Fibroblast of villous mesenchyme (primary cell): ENCODE results near the genes MAT2A and CHMP3.

DNA sequence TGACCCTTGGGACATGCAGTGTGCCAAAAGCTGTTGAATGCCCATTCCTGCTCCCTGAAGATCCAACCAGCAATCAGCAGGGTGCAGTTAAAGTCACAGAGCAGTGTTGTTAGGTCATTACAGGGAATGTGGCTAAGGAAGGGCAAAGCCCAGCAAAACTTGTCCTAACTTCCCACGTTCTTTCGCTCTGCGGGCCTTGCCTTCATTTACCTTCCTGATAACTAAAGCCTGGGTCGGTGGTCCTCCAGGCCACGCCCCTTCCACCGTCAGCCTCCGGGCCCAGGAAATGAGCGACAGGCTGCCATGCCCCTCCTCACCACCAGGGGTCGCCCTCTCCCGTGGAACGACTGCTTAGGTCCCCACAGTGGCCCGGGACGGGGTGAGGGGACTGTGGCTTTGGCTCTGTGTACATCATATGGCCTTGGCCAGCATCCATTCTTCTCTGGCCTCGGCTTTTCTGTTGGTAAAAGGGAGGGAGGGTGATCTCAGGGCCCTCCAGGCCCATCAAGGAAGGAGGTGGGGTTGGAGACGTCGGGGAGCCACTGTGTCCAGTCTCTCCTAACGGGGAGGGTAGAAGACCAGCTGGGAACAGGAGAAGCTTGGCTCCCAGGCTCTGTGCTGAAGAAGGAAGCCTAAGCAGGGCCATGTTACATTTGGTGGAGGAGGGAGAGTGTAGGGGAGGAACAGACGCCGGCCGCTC lies 2.1 kb downstream of the SH2D6 start:
- CAGE, long polyA plus RNA: no peak

GRCh38 chr2:85433079-85434442 lies 15.0 kb downstream of the SH2D6 start:
- CAGE, long polyA plus RNA: no peak

- CAGE, long polyA plus RNA: no peak
Observed at GRCh38 chr2:85468243-85469078, 49.9 kb downstream of the SH2D6 start.

- CAGE, long polyA plus RNA: start-site peak on the plus strand at chr2:85539165-85539170, 4,396 and 4,558 reads in 2 replicates
Observed at GRCh38 chr2:85538984-85539449, at the start of gene MAT2A. MAT2A (plus strand) TSS chr2:85539168.

GRCh38 chr2:85541562-85541830 lies 2.5 kb downstream of the MAT2A start:
- CAGE, long polyA plus RNA: no peak

- CAGE, long polyA plus RNA: no peak
Observed at GRCh38 chr2:85582377-85583013, 1.7 kb upstream of the VAMP5 start.

DNA sequence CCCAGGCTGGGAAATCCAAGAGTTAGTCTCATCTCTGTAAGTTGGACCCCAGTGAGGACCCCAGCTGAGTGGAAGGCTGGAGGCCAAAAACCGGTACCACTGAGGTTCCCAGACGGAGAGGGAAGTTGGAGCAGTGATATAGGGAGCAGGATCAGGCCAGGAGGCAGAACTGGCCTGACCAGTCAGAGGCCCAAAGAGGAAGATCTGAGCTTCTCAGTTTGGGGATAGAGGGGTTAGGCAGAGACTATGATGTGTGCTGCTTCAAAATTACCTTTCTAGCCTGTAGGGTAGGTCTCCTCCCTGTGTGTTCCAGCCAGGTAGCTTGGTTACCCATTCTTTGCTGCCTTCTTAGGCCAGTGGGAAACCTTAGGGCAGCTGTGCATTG lies 4.6 kb upstream of the RNF181 start:
- CAGE, long polyA plus RNA: no peak

- CAGE, long polyA plus RNA: no peak
Observed at GRCh38 chr2:85765042-85765932, 11.5 kb downstream of the ATOH8 start.

GRCh38 chr2:85861047-85861486 lies 27.7 kb downstream of the ST3GAL5 start:
- CAGE, long polyA plus RNA: no peak

GRCh38 chr2:85887106-85887333 lies 1.8 kb downstream of the ST3GAL5 start:
- CAGE, long polyA plus RNA: no peak

DNA sequence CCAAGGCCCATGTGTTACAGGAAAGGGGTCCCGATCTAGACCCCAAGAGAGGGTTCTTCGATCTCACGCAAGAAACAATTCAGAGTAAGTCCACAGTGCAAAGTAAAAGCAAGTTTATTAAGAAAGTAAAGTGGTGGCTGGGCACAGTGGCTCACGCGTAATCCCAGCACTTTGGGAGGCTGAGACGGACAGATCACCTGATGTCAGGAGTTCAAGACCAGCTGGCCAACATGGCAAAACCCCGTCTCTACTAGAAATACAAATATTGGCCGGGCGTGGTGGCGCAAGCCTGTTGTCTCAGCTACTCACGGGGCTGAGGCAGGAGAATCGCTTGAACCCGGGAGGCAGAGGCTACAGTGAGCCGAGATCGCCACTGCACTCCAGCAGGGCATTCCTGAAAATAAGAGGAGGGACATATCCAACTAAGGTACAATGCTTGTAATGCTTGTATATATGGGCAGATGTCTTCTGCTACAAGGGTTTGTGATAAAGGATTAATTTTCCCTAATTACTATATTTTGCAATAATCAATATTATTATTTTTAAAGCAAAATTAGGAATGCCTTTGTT lies 1.2 kb upstream of the ST3GAL5 start:
- CAGE, long polyA plus RNA: no peak

DNA sequence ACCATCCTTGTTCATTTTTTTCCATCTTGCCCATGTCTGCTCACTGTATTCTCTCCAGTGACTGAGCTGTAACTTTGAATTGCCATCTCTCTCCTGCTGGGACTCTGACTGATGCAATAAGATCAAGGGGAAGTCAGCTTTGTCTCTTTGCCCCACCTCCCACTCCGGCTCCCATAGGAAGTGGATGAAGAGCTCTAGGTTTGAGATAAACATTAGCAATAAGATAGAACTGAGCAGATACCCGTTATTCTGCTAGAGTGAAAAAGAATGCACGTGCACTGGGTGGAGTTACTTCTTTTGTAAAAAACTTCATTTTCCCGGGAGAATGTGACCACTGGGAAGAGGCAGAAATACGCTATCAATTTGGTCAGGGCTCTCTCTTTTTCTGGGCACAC lies 105.4 kb downstream of the POLR1A start:
- CAGE, long polyA plus RNA: no peak

DNA sequence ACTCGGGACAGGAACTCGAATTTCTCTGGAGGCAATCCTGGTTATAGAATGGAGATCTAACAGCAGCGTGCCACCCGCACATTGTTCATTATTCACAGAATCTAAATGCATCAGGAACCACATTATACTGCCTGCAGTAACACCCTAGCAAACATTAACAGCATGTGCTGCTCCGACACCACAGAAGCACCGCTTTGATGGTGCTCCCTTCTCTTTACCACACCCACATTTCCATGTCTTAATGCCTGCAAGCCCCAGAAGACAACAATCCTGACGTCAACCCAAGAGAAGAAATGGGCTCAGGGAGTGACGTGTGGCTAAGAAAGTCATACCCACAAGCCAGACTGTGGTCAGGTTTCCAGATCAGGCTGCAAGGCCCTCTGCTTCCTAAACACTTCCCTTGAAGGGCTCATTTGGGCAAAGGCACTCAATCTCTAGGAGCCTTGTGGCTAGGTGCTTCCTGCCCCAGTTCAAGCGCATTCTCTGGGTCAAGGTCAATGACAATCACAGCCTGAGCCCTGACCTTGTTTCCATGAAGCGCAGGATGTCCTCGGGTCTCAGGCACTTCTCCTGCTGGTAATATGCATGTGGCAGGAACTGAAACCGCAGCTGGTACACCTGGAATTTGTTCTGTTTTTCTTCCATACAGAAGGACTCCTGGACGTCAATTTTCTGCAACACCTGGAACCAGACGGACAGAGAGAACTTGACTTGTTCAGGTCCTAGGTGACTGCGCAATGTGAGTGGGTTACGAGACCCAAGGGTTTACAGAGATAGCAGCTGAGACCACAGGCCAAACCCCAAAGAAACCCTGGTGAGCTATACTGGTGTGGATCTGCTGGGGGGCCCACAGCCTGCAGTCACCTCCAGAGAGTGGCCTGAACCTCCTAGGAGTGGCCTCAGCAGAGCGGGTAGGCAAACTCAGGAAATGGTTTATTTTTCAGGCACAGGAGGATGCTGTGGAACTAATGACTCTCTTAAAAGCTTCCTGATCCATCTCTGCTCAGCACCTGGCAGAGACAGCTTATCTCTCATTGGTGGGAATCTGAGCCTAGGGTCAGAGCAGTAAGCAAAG lies 67.2 kb downstream of the POLR1A start:
- CAGE, long polyA plus RNA: no peak

- CAGE, long polyA plus RNA: no peak
Observed at GRCh38 chr2:86041712-86042331, 63.9 kb downstream of the POLR1A start.

DNA sequence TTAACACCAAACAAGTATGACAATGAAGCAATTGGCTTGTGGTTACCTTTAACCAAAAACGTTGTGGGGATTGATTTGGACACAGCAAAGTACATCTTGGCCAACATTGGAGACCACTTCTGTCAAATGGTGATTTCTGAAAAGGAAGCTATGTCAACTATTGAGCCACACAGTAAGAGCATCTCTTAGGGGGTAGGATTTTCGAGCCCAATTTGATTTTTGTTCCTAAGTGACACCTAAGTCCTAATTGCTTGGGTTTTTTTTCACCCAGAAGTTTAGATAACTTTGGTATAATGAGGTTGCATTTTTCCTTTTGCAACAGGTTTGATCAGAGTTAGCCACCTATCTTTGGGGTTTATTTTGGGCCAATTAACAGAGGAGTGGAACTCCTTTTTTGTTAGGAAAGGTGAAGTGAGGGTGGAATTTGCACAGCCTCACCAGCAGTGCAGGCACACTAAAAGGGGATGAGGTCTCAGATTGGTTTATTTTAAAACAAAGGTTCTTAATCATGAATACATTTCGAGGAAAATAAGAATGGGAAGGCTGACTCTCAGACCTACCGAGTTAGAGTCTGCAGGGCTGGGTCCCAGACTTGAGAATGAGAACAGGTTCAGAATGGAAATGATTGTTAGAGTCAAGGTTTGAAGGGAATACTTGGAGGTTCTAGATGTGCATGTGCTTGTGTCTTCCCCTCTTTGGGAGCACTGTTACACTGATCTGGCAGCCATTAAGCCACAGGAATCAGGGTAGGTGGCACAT lies 33.8 kb downstream of the KDM3A start:
- CAGE, long polyA plus RNA: no peak

DNA sequence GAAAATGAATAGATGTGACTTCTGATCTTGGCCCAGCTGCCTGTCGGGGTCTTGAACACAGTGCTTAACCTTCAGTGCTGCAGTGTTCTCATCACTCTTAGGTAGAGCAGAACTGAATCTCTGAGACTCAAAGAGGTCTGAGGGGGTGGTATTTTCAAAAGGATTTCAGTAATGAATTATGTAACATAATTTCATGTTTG lies 50.3 kb downstream of the KDM3A start:
- CAGE, long polyA plus RNA: no peak

DNA sequence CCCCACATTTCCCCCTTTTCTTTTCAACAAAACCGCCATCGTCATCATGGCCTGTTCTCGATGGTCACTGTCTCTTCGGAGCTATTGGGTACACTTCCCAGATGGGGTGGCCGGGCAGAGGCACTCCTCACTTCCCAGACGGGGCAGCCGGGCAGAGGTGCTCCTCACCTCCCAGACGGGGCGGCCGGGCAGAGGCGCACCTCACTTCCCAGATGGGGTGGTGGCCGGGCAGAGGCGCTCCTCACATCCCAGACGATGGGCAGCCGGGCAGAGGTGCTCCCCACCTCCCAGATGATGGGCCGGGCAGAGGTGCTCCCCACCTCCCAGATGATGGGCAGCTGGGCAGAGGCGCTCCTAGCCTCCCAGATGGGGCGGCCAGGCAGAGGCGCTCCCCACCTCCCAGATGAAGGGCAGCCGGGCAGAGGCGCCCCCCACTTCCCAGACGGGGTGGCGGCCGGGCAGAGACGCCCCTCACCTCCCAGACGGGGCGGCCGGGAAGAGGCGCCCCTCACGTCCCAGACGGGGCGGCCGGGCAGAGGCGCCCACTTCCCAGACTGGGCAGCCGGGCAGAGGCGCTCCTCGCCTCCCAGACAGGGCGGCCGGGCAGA lies 14.5 kb downstream of the CHMP3 start:
- CAGE, long polyA plus RNA: no peak

- CAGE, long polyA plus RNA: start-site peak on the minus strand at chr2:86563356-86563427, 276 and 404 reads in 2 replicates
Observed at GRCh38 chr2:86562528-86563772, at the start of gene CHMP3. CHMP3 (minus strand) TSS chr2:86563443.

- CAGE, long polyA plus RNA: no peak
Observed at GRCh38 chr2:86783638-86784397, 6.9 kb downstream of the CD8A start.

DNA sequence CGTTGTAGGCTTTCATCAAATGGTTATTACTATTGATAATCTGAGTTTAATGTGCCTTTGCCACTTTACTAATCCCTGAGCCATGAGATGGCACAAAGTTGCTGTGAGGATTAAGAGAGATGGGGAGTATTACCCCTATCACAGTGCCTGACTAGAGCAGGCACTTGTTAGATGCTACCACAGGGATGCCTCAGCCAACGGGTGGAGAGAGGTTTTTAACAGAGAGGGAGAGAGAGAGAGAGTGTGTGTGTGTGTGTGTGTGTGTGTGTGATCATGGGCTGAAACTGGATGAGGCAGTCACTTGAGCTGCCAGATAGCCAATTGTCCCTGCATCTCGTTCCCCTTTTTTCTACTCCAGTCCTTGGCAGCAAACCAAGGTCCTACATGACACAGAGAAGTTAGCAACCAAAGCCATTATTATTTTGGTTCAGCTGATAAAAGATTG lies 3.0 kb downstream of the CD8A start:
- CAGE, long polyA plus RNA: no peak